ENCODE measurements around the genes ZNF680 and ZNF107.

DNA sequence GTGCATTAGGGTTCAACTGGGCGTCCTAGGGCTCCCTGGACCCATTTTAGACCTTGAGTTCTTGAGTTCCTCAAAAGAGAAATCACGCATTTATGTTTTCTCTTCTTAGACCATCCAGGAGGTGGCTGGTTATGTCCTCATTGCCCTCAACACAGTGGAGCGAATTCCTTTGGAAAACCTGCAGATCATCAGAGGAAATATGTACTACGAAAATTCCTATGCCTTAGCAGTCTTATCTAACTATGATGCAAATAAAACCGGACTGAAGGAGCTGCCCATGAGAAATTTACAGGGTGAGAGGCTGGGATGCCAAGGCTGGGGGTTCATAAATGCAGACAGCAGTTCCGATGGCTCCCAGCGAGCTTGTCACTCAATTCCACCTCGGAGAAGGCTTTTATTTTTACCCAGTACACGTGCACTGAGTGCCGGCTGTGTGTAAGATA is 124.4 kb downstream of the EGFR start:
- RRBS, 2 experiments, result no CpG with 5 or more reads among the region's 10 CpGs
CAGE:
- cytosol, long polyA minus RNA, result no peak
- cytosol, long polyA plus RNA, result no peak
- long polyA plus RNA, result no peak
- nucleus, long polyA minus RNA, result no peak
- nucleus, long polyA plus RNA, result no peak

GRCh38 chr7:55146407-55146772 is 127.6 kb downstream of the EGFR start:
- RRBS, 2 experiments, result no CpG with 5 or more reads among the region's 14 CpGs
CAGE:
- cytosol, long polyA minus RNA, result no peak
- cytosol, long polyA plus RNA, result no peak
- long polyA plus RNA, result no peak
- nucleus, long polyA minus RNA, result no peak
- nucleus, long polyA plus RNA, result no peak

DNA sequence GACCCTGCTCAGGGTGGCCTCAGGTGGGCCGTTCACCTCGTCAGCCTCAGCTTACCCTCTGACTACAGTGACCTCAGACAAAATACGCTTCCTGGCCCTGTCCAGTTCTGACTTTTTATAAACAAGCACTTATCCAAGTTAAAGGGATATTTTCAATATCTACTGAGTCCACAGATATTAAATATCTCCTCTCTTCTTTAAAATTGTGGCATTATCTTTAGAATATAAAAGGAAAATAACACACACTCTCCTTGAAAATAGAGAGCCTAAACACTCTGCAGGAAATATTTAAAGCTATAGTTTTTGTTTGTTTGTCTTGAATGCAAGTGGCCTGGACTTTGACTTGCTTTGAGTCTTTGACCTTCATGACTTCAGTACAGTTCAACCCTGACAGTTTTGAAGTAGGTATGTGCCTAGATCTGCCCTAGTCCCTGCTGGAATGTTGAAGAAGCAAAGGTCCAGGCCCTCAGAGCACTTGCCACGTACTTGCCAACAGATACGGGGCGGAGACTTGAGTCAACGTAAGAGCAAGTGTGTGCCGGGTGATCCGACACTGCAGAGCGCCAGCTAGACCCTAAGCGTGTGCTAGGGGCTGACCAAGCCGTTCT is 159.8 kb downstream of the EGFR start:
- RRBS, 2 experiments, result no CpG with 5 or more reads among the region's 12 CpGs
CAGE:
- cytosol, long polyA minus RNA, result start-site peak on the plus strand centred at position 476 of the sequence, 205 bp wide, 56 reads
- cytosol, long polyA plus RNA, result no peak
- long polyA plus RNA, result no peak
- nucleus, long polyA minus RNA, result no peak
- nucleus, long polyA plus RNA, result no peak

GRCh38 chr7:55188542-55189312 is 169.9 kb downstream of the EGFR start:
- RRBS, 2 experiments, result no CpG with 5 or more reads among the region's 16 CpGs
CAGE:
- cytosol, long polyA minus RNA, result start-site peak on the minus strand at chr7:55188936-55188975, 97 reads
- cytosol, long polyA plus RNA, result start-site peak on the minus strand at chr7:55188933-55188981, 1,017 and 1,168 reads in 2 replicates
- long polyA plus RNA, result start-site peak on the minus strand at chr7:55188934-55188943, 499 and 414 reads in 2 replicates
- nucleus, long polyA minus RNA, result no peak
- nucleus, long polyA plus RNA, result start-site peak on the minus strand at chr7:55188934-55188981, 367 and 482 reads in 2 replicates

- RRBS, 2 experiments, result no CpG with 5 or more reads among the region's 3 CpGs
CAGE:
- cytosol, long polyA minus RNA, result no peak
- cytosol, long polyA plus RNA, result no peak
- long polyA plus RNA, result no peak
- nucleus, long polyA minus RNA, result no peak
- nucleus, long polyA plus RNA, result no peak
Measured at GRCh38 chr7:55469217-55469817, 103.0 kb downstream of the VOPP1 start.

GRCh38 chr7:55526299-55526621 is 46.0 kb downstream of the VOPP1 start:
- RRBS, 2 experiments, result no CpG with 5 or more reads among the region's 4 CpGs
CAGE:
- cytosol, long polyA minus RNA, result no peak
- cytosol, long polyA plus RNA, result no peak
- long polyA plus RNA, result no peak
- nucleus, long polyA minus RNA, result no peak
- nucleus, long polyA plus RNA, result no peak

- RRBS, 2 experiments, result no CpG with 5 or more reads among the region's 9 CpGs
CAGE:
- cytosol, long polyA minus RNA, result no peak
- cytosol, long polyA plus RNA, result no peak
- long polyA plus RNA, result no peak
- nucleus, long polyA minus RNA, result no peak
- nucleus, long polyA plus RNA, result no peak
Measured at GRCh38 chr7:55532890-55534151, 39.0 kb downstream of the VOPP1 start.

DNA sequence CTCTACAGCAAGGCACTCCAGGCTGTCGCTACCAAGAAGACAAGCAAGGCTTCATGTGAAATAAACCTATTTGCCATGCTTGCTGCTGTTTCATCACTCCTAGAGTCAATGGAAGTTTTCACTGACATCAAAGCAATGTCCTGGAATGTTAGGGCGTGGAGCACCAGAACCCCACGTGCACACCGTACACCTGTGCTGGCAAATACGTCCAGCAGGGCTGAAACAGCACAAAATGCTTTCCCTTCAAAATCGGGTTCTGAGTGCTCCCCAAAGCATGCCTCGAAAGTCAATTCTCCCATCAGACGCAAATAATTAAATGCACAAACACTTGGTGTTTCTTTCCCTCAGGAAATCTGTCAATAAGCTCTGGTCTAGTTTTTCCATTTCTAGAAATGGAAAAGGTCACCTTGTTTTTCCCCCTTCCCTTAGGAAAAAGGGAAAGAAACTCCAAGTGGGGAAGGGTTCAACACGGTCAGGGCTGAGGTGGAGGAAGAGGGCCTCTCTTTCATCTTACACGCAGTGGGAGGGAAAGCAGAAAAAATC is 21.1 kb downstream of the VOPP1 start:
- RRBS, 2 experiments, result no CpG with 5 or more reads among the region's 10 CpGs
CAGE:
- cytosol, long polyA minus RNA, result no peak
- cytosol, long polyA plus RNA, result no peak
- long polyA plus RNA, result no peak
- nucleus, long polyA minus RNA, result no peak
- nucleus, long polyA plus RNA, result no peak

- RRBS, 2 experiments, result 12 to 25% methylated on average over 4 of the region's 25 CpGs
CAGE:
- cytosol, long polyA minus RNA, result no peak
- cytosol, long polyA plus RNA, result no peak
- long polyA plus RNA, result no peak
- nucleus, long polyA minus RNA, result no peak
- nucleus, long polyA plus RNA, result no peak
Measured at GRCh38 chr7:56074041-56074712, 10.1 kb downstream of the SUMF2 start.

- RRBS, 2 experiments, result no CpG with 5 or more reads among the region's 5 CpGs
CAGE:
- cytosol, long polyA minus RNA, result no peak
- cytosol, long polyA plus RNA, result no peak
- long polyA plus RNA, result no peak
- nucleus, long polyA minus RNA, result no peak
- nucleus, long polyA plus RNA, result no peak
Measured at GRCh38 chr7:56492582-56492900, 376.3 kb upstream of the NUPR2 start.

GRCh38 chr7:57328225-57329055 is 121.5 kb upstream of the ZNF716 start:
- RRBS, 2 experiments, result no CpG with 5 or more reads among the region's 17 CpGs
CAGE:
- cytosol, long polyA minus RNA, result no peak
- cytosol, long polyA plus RNA, result no peak
- long polyA plus RNA, result no peak
- nucleus, long polyA minus RNA, result no peak
- nucleus, long polyA plus RNA, result no peak

DNA sequence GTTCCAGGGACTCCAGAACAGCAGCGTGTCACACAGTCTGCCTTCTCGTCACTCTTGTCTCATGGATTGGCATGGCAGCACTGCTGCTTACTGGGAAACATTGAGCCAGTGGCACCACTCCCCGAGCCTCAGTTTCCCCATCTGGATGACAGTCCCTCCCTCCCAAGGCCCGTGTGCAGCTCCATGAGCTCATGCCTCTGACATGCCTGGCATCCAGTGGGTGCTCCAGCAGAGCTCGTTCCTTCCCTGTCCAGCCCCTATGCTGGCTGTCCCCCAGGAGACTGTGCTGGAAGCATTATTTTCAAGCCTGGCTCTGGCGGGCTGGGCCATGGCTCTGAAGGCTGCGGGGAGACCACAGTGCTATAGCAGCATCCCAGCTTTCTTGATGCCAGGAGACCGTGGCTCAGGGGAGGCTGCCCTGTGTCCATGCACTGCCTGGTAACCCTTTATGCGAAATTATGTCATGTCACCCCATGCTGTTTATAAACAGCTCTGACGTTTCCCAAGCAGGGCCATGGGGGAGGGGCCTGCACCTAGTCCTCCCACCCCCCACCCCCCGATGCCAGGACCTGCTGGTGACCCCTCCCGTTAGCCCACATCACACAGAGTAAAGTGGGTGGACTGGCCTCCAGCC is 106.1 kb upstream of the ZNF716 start:
- RRBS, 2 experiments, result no CpG with 5 or more reads among the region's 12 CpGs
CAGE:
- cytosol, long polyA minus RNA, result no peak
- cytosol, long polyA plus RNA, result no peak
- long polyA plus RNA, result no peak
- nucleus, long polyA minus RNA, result no peak
- nucleus, long polyA plus RNA, result no peak

- RRBS, 2 experiments, result no CpG with 5 or more reads among the region's 10 CpGs
CAGE:
- cytosol, long polyA minus RNA, result no peak
- cytosol, long polyA plus RNA, result no peak
- long polyA plus RNA, result no peak
- nucleus, long polyA minus RNA, result no peak
- nucleus, long polyA plus RNA, result no peak
Measured at GRCh38 chr7:57450373-57450836, 428 bp downstream of the ZNF716 start.

DNA sequence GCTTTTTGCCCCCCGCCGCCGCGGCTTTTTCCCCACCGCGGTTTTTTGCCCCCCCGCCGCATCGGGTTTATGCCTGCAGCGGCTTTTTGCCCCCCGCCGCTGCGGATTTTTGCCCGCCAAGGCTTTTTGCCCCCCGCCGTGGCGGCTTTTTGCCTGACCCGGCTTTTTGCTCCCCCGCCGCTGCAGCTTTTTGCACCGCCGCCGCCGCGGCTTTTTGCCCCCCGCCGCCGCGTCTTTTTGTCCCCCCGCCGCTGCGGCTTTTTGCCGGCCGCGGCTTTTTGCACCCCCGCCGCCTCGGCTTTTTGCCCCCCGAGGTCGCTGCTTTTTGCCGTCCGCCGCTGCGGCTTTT is 3006.7 kb upstream of the ZNF722 start:
- RRBS, 2 experiments, result no CpG with 5 or more reads among the region's 44 CpGs
CAGE:
- cytosol, long polyA minus RNA, result no peak
- cytosol, long polyA plus RNA, result no peak
- long polyA plus RNA, result no peak
- nucleus, long polyA minus RNA, result no peak
- nucleus, long polyA plus RNA, result no peak

DNA sequence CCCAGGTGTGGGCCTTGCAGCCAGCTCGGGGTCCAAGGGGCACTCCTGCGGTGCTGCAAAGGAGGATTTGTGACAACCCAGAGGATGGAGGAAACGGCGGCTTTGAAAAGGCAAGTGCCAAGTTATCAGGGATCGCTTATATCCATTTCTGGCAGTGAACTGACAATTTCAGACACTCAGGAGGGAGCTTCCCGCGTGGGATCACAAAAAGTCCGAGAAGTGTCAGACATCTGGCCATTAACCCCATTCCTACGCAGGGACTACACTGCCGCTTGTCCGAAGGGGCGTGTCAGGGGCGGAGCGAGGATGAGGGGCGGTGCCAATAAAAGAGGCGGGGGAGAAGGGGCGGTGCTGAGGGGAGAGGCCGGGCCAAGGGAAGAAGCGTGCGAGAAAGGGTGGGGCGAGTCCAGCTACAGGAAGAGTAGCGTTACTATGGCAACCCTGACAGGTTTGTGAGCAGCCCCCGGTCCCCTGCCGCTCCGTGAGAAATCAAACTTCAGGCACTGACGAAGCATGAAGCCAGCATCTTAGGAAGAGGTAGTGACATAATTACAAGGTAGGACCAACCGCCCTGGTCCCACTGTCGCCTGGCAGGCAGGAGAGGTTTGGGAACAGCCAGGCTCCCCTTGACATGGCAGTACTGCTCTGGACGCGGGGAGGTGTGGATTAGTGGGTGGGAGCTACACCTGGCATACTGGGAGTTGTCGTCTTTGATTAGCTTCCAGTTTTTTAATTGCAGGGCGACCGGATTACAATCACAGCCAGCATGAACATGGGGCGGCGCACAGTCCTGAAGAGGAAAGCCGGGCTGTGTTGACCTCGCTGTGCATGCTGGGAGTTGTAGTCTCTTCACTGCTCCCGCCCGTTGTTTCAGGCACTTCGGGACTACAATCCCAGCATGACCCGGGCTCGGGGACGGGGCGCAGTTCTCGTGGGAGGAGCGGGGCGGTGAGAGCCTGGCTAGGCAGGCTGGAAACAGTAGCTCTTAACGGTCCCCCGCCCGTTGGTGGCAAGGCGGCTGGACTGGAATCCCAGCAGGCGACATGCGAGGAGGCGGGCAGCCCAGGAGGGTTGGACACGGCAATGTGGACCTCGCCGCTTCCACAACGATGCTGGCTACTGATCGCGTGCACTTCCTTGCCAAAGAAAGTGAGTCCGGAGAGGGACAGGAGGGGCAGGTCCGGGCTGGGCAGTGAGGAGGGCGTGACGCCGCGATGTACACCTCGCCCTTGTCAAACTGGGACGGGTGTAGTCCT is 98.3 kb upstream of the ZNF722 start:
- RRBS, 2 experiments, result 56 to 60% methylated on average over 6 of the region's 68 CpGs
CAGE:
- cytosol, long polyA minus RNA, result no peak
- cytosol, long polyA plus RNA, result no peak
- long polyA plus RNA, result no peak
- nucleus, long polyA minus RNA, result no peak
- nucleus, long polyA plus RNA, result no peak

- RRBS, 2 experiments, result no CpG with 5 or more reads among the region's 4 CpGs
CAGE:
- cytosol, long polyA minus RNA, result no peak
- cytosol, long polyA plus RNA, result no peak
- long polyA plus RNA, result no peak
- nucleus, long polyA minus RNA, result no peak
- nucleus, long polyA plus RNA, result no peak
Measured at GRCh38 chr7:64557969-64558443, 4.9 kb downstream of the ZNF680 start.

DNA sequence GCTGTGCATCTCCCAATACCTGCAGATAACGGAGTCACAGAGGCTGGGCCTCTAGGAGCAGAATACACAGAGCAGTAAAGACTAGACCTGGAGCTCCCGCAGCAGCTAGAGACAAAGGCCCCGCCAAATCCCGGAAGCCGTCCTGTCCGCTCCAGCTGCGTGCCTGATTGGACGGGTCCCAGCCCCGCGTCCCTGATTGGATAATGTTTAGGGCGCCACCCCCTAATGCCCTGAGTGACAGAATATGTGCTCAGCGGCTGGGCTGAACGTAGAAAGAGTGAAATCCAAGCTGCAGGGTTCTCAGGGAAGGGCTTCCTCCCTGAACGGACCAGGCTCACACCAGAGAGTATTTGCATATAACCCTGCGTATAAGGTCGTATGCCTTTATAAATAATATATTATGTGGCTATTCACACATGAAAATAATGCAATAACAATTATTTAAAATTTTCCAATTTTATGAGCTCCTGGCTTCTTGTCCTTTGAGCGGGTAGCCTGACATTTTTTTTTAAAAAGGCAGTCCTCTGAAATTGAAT is at the start of gene ZNF680:
Gene ZNF680, minus strand, starts transcription at position 113 of the 536 bp plus-strand sequence.
- RRBS, 2 experiments, result no CpG with 5 or more reads among the region's 17 CpGs
CAGE:
- cytosol, long polyA minus RNA, result no peak
- cytosol, long polyA plus RNA, result no peak
- long polyA plus RNA, result no peak
- nucleus, long polyA minus RNA, result no peak
- nucleus, long polyA plus RNA, result no peak

- RRBS, 2 experiments, result 2 to 3% methylated on average over 7 of the region's 39 CpGs
CAGE:
- cytosol, long polyA minus RNA, result start-site peak on the plus strand at chr7:64666162-64666179, 20 reads
- cytosol, long polyA plus RNA, result no peak
- long polyA plus RNA, result no peak
- nucleus, long polyA minus RNA, result no peak
- nucleus, long polyA plus RNA, result no peak
Measured at GRCh38 chr7:64665665-64666892, at the start of gene ZNF107. TSS of gene ZNF107 (plus strand) at chr7:64666133.

DNA sequence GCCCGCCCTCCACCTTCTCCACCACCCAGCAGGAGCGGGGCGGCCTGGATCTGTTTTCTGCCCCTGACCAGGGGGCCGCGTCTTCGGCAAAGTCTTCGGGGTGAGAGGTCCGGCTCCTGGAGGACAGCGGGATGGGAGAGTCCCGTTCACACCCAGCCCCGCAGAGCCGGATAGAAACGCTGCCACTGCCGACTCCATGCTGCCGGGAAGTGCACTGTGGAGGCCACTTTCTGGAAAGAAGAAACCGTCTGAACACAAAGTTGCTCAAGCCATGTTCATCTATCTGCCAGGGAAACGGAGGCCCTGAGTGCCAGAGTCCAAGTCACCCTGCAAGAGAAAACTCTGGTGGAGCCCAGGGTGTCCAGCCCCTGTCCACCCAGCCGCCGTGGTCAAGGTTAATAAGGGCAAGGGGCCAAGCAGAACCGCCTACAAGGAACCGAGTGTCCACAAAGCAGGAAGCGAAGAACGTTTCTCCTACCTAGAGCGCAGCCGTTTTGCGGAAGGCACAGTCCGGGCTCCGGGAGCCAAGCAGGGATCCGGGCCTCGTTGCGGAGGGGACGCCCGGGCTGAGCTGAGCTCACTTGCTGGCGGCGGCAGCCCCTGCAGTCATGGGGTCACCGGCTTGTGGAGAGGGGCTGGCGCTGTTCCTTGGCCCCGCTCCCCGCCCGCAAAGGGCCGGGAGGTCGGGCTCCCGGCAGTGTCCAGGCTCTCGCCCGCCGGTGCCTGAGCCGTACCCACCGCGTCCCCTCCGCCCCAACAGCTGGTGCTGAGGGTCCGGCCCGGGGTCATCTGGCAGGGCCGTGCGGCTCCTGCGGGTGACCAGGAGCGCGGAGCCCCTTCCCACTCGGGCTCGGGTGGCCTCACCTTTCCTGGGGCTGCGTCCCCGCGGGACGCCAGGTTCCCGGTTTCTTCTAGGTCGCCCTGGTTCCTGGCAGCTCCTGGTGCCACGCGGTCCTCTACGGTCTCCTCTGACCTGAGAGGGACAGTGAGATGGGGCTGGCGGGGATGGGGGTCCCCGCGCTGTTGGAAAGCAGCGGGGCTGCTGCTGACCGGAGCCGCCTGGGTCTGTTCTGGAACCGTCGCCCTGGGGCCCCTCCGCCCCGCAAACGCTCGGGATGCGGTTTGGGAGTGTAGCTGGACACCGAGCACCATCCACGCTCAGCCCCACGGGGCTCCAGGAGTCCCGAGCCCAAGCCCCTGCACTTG is 14.1 kb upstream of the ZNF273 start:
- RRBS, 2 experiments, result 3% methylated on average over 16 to 19 of the region's 85 CpGs
CAGE:
- cytosol, long polyA minus RNA, result no peak
- cytosol, long polyA plus RNA, result no peak
- long polyA plus RNA, result no peak
- nucleus, long polyA minus RNA, result no peak
- nucleus, long polyA plus RNA, result no peak

DNA sequence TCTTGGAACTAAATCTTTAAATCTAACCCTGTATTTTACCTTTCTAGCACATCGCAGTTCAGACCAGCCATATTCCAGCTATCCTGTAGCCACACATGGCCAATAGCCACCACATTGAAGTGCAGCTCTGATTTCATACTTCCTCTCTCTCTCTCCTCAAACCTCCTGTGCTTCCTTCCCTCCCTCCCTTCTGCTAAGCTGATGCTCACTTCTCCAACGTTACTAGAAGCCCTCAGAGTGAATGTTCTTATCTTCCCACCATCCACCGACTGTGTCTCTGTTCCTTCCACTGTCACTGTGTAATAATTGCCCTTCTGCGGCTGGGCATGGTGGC is 574 bp upstream of the ERV3-1 start:
- RRBS, 2 experiments, result no CpG with 5 or more reads among the region's 4 CpGs
CAGE:
- cytosol, long polyA minus RNA, result no peak
- cytosol, long polyA plus RNA, result no peak
- long polyA plus RNA, result no peak
- nucleus, long polyA minus RNA, result no peak
- nucleus, long polyA plus RNA, result no peak